ENCODE results near the genes GPAT3 and WDFY3.

DNA sequence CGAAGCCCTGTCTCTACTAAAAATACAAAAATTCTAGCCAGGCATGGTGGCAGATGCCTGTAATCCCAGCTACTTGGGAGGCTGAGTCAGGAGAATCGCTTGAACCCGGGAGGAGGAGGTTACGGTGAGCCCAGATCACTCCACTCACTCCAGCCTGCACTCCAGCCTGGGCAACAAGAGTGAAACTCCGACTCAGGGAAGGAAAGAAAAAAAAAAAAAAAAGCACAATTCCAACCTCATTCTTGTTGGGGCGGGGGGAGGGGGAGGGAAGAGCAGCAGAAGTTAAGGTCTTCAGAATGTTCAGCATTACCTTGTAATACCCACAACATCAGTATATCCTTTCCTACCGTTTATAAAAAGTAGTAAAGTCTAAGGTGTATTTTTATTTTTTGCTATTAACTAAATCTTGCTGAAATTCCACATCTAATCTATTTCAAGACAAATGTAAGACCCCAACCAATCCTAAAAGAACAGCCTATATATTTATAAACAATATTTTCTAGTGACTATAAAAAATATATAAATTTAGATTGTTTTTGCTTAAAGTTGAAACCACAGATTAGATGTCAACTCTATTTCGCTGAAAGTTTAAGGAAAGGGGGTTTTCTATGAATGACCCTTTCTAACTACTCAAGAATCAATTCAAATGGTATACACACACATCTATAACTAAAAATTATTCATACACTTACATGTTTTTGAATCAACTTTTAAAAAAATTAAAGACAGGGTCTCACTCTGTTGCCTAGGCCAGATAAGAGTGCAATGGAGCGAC, 9.1 kb downstream of the HNRNPDL start:
- PRO-cap, result no peak

DNA sequence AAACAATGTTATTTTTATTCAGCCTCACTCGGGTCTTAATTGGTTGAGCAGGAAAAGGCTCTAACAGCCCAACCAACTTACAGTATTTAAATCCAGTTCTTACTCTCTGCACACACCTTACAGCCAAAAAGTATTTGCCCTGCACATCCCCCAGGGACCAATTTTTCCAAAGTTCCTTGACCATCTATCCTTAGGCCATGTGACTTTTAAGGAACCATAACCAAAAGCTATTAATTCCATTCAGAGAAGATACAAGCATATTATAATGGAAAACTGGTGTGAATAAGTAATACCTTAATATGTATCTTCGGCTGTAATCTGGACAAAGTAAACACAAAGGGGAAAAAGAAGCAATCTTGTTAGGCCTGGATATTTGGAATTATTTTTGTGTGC, 1.1 kb upstream of the THAP9 start:
- PRO-cap, result no peak

DNA sequence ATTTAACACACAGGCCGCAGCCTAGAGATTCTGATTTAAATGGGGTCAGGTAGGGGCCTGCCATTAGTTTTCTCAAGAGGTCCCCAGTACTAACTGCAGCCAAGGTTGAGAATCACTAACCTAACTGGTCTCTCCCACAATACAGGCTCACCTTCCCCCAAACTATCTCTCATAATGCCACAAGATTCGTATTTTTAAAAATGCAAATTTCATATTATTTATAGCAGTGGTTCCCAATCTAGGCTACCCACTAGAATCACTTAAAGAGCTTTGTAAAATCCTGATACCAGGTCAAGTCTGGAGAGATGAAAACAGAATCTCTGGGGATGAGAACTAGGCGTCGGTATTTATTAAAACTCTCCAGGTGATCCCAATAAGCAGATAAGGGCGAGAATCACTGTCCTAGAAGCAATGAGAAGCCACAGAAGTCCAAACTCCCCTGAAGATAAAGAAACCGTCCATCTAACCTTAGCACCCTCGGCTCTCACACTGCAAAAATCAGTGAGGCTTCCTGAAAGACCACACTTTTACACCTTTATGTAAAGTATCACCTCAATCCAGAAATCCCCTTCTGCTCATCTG, 41.9 kb downstream of the LIN54 start:
- PRO-cap, result no peak

DNA sequence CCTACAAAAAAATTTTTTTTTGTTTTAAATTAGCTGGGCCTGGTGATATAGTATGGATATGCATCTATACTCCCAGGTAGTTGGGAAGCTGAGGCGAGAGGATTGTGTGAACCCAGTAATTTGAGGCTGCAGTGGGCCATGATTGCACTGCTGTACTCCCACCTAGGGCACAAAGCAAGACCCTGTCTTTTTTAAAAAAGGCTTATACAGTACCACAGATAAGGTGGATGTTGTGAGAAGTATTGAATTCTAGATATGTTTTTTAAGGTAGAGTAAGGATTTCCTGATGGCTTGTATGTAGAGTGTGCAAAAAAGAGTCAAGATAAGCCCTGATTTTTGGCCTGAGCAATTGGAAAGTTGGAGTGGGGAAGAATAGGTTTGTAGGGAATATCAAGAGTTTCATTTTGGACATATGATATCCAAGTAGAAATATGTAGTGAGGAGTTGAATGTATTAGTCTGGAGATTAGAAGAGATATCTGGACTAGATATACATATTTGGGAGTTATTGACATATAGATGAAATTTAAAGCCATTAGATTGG, 16.3 kb downstream of the COPS4 start:
- PRO-cap, result no peak

DNA sequence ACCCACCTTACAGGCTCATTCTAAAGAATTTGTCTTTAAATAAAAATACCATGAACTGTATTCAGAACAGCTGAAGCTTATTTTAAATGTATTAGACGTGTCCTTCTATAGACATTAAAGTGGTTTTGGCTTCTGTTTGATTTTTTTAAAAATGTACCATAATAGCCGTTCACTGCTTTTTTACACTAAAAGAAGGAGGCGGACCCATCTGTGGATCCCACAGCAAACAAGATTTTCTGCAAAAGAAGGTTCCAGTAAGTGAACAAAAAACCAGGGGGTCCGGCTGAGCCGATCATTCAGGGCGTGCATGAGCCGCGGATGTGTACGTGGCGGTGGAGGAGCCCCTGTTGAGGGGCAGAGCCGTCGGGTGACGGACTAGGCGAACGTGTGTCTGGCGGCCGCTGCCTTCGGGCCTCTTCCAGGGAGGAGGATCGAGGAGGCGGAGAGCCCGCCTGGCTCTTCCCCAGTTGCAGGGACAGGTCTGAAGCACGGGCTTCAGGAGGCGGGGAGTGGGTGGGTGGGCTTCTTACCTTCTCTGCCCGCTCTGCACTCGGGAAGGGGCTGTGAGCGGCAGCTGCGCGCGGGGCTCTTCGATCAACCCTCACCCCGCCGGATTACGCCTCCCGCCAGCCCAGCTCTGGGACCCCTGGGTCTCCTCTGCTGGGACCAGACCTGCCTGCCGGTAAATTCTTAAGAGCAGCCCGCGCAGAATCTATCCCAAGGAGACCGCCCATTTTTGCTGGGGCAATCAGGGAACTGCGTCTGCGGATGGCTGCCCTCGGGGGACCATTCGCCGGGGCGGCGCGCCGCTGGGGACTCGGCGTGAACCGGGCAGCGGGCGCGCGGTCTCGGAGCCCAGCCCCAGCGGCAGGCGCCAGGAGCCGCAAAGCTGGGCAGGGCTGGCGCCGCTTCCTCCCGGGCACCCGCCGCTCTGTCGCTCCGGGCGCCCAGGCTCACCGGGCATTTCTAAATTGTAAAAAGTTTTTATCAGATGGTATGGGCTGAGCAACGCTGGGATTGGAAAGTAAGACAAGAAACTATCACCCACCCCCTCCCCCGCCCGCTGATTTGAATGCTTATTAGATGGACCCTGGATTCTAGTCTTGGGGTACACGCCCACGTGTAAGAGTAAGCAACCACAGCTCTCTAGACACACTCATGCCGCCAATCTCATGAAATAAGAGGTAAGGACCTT, 4.9 kb downstream of the PLAC8 start:
- PRO-cap, result no peak

DNA sequence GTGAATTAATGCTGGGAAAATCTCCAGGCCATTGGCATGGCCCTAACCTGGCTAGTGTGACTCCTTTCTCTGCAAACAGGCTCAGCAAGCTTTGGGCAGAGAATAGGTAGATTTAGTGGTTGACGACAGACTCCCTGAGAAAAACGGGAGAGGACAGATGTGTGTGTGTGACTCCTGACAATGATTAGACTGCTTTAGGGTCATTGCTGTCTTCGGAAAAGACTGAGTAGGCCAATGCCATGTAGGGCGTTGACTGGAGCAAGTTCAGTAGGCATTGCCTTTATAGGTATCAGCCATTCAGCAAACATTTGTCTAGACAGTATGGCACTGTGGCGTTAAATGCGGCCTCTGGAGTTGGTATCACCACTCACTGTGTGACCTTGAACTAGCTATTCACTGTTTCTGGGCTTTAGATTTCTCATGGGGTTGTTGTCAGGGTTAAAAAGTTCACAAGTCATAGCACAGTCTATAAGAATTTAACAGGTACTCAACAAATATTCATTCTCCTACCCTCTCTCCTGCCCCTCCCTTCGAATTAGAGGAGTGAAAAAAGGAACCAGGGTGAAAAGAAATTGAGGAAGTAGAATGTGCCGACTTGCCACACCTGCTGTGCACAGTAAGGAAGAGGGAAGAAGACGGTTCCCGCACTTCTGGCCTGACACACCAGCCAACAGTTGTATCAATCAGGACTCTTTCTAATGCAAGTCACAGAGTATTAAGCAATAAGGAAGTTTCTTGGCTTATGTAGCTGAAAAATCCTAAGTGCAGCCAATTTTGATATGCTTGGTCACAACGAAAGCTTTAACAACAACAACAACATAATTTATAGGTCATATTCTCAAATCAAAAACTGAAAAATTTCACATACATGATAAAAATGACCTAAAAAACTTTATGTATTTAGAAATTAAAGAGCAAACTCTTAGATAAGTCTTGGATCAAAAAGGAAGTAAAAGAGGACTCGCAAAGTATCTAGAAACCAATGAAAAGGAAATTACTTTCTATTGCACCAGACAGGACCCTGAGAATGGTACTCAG, 83.2 kb upstream of the PLAC8 start:
- PRO-cap, result no peak

GRCh38 chr4:83356547-83356879, 21.9 kb upstream of the HPSE start:
- PRO-cap, result no peak

GRCh38 chr4:83535918-83536676, at the start of gene GPAT3:
Gene GPAT3, plus strand, starts transcription at chr4:83536108.
- PRO-cap, result no peak

GRCh38 chr4:84495928-84496588, 3.0 kb downstream of the NKX6-1 start:
- PRO-cap, result no peak

DNA sequence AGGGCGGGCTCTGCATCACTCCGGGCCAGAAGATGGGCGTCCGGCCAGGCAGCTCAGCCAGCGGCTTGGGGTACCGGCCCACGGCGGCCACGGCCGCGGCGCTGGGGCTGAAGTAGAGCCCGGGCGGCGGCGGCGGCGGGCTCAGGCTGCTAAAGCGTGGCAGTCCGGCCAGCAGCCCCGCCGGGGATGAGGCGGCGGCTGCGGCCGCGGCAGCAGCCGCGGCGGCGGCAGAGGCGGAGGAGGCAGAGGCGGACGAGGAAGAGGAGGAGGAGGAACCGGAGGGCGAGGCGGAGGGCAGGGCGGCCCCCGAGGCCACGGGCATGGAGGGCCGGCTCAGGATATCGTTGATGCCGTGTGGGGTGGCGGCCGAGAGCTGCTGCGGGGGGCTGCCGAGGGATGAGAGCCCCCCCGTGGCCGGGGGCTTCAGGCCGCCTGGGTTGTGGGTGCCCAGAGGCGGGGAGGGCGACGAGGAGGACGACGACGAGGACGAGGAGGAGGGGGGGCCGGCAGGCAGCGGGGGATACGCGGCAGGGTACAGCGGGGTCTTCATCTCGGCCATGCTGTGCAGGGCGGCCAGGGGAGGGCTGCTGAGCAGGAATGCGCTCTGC, 1.4 kb downstream of the NKX6-1 start:
- PRO-cap, result no peak

GRCh38 chr4:84579249-84579727, 3.6 kb upstream of the CDS1 start:
- PRO-cap, result no peak

GRCh38 chr4:84582198-84582807, 624 bp upstream of the CDS1 start:
- PRO-cap, result no peak

DNA sequence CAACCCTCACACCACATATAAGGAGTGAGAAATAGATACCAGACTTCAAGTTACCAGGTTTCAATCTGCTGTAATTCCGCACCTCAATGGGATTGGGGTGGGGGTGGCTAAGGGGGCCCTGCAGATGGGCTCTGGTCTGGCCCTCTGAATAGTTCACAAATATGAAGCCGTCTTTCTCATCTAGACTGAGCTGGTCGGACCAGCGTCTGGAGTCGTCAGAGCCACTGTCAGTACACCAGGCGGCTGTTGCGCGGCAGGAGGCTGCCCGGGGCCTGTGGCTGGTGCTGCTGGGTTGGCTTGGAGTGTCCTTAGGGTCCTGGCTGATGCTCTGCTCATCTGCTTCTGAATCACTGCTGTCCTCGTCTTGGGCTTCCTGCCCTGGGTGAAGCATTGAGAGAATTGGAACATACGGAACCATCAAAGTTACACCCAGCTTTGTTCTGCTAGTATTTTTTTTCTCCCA, 96.0 kb downstream of the CDS1 start:
- PRO-cap, result no peak

- PRO-cap, result no peak
These were observed 141.6 kb downstream of the CDS1 start for GRCh38 chr4:84724335-84725062.

- PRO-cap, result no peak
These were observed 28.2 kb downstream of the WDFY3 start for GRCh38 chr4:84938230-84938761.

DNA sequence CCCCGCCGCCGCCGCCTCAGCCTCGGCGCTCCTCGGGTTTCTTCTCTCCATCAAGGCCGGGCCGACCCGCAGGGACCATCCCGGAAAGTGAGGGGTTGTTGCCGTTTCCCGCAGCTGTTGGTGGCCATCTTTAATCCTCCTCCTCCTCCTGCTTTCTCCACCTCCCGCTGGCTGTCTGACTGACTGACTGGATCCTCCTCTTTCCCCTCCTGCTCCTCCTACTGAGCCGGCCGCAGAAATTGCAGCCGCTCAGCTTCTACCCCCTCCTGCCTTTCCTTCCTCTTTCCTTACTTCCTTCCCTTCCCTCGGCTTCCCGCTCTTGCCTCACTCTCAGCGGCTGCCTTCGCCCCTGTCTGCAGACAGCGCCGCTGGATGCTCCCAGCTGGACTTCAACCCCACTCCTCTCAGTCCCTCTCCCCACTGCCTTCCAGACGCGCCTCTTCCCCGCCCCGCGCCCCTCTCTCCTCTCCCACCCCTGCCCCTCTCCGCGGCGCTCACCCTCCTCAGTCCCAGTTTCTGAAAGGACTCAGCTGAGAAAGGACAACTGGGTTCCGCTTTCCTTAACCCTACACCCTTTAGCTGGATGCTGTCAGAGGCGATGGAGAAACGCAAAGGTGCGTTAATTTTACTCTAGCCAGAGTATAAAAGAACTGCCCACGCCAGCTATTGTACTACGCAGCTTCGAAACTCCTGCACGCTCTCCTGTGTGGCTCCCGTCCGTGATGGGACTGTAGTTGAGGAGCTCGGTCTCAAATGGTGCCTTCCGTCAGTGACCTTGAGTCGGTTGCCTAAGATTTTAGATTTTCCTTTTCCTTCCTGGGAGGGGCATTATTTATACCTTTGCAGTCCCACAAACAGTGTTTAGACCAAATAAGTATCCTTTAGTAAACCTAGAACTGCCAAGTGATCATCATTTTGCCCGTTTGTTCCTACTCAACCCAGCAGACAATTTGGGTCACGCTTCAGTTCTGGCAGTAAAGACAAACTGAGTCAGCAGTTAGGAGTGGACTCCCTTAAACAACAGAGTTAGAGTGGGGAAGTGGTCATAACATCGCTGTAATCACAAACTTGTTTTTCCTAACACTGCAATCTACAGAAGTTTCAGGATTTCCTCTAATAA, at the start of gene WDFY3:
Gene WDFY3, minus strand, starts transcription at position 177 of the 1,120 bp plus-strand sequence.
- PRO-cap, result bidirectional peak, plus-strand start at position 235 of the sequence, minus-strand start at position 159 of the sequence; bidirectional peak, plus-strand start at position 327 of the sequence, minus-strand start at position 355 of the sequence; unidirectional peak, minus-strand start at position 730 of the sequence

DNA sequence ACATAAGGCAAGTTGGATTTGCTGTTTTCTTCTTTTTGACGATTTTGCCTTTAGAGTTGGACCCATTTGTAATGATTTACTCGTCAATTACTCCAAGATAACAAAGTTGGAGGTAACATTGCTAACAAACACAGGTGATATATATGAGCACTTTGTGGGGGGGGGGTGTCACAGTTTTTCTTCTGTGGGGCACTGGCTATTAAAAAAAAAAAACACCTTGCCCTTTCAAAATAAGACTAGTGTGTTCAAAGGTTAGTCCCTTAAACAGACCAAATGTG, 1.1 kb upstream of the WDFY3 start:
- PRO-cap, result no peak

DNA sequence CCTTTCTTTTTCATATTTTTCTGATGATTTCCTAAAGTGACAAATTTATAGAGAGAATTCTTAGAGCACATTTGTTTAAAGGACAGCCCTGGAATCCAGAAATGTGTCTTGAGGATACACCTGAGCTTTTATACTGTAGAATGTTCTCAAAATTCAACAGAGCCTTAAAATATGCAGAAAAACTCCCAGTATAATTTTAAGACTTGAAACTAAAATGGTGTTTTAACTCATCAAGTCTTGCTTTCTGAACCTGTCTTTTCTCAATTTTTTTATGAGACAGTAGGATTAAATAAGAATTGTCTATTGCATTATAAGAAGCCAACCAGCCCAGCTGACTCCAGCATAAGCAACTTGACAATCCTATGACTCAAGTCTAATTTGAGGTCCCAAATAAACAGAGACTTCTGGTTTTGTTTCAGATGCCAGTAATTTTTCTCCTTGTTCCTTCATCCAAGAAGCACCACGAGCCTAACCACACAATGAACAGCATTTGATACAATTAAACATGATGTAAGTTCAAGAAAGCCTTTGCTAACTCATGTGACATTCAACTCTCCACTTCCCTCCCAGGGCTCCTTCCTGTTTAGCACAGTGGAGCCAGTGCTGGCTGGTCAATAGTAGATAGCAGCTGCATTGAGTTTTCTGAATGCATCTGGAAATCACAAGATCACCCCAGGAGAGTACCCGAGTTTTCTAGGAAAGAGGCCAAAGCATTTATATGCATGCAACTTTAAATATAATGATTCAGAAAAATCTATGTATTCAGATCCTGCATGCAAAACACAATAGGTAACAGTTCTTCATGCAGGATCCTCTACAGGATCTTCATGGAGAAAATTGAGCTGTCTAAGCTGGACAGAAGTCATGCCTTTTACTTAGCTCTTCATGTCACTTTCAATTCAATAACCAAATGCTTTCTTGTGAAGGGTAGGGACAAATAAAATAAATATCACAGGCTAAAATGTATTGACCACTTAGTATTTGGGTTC, 206.3 kb downstream of the ARHGAP24 start:
- PRO-cap, result no peak

- PRO-cap, result no peak
These were observed 308.5 kb downstream of the ARHGAP24 start for GRCh38 chr4:85783268-85784071.

GRCh38 chr4:85827524-85828691, 353.0 kb downstream of the ARHGAP24 start:
- PRO-cap, result no peak

All from osteocyte (in vitro differentiated cells).